Tongue (tissue), 2 donors: ENCODE results near the gene WASHC1.

- RAMPAGE, long total RNA = no peak
These were observed at the start of gene WASHC1 for GRCh38 chr9:29177-29501. TSS of gene WASHC1 (minus strand) at chr9:29456.

- RAMPAGE, long total RNA = no peak
These were observed 4.0 kb downstream of the FOXD4 start for GRCh38 chr9:113998-114825.

- RAMPAGE, long total RNA = no peak
These were observed 90.0 kb downstream of the DOCK8 start for GRCh38 chr9:304443-305265.

DNA sequence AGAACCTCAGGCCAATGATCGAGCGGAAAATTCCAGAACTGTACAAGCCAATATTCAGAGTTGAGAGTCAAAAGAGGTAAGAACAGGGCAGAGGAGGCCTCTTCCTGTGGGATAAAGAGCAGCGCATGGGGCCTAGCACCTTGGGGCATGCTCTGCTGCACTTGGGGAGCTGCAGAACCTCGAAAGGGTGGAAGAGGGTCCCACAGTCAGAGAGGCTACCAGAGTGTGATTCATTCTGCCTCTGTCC is 41.0 kb upstream of the KANK1 start:
- RAMPAGE, long total RNA = no peak

DNA sequence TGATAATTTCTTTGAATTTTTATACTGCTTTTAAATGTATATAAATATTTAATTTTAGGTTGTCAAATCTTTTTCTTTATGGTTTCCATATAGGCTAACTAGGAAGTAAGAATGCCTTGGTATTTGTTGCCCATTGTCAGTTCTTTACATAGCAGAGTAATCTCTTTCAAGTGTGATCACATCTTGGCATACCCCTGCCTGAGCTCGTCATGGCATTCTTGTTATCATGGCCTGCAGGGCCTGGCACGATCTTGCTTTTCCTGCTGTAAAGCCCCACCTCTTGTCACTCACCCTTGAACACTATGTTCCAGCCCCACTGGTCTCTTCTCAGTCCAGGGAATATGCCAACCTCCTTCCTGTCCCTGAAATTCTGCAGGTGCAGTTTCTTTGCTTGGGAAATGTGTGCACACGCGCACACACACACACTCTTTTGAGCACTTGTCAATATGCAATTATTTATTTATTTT is 86.8 kb downstream of the KANK1 start:
- RAMPAGE, long total RNA = no peak

DNA sequence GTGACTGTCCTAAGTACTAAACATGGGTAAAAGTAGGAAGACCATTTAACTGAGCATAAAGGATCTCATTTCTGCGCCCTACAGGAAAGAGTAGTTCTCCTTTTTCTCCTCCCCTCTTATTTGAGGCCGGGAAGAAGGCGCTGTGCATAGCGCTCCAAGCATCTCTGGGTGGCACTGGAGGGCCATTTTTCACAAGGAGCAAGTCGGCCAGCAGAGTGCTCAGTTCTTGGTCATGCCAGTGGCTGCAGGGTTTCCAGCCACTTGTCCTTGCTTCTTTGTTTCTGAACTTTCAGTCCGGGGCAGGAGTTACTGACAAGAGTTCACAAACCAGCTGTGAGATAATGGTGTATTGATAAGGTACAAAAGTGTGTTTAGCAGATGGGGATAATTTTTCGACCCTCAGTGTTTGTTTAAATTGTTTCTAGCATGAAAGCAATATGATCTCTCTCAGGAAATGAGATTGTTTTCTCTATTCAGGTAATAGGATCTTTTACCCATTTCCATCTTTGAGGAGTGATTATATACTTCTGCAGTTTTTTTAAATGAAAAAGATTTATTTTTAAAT is 109.4 kb downstream of the KANK1 start:
- RAMPAGE, long total RNA = no peak

DNA sequence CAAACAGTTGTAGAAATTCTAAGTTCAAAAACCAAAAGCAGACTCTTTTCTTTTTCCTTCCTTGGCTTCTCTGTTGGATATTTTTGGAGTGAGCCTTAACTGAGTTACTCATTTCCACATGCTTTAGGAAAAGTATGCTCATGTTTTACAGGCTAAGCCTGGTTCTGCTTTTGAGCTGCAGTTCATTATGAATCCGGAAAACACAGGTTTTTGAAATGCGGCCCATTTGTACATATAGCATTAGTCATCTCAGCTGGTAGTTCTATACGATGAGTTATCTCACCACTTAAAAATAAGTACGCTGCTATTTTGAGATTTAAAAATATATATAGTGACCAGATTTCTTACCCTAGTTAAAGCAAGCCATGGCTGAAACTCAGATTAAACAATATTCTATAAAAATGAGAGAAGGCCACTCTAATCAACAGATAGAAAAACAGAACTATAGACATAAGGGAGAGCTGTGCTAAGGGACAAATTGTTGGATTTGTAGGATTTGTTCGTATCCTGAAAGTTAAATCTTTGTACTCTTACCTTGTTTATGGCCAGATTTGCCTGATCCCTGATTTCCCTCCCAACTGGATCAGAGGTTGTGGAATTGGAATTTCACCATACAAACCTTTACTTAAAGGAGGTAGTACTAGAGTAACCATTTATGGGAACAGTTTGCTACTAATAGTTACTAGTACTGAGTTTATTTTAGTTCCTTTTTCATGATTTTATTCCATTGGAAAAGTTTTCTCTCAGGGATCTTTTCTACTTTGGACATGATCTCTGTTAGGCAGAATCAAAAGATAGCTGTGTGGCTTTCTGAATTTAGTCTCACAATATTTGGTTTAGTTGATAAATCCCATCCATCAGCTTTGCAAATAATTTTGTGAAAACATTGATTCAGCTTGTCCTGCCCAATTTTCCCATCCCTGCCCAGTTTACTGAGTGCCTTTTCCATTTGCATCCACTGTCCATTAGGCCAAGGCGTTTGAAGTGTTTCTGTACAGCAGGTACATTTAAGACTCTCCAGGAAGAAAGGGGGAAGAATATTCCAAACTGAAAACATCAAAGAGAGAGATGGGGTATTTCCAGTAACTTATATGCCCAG is 156.2 kb upstream of the DMRT1 start:
- RAMPAGE, long total RNA = no peak

DNA sequence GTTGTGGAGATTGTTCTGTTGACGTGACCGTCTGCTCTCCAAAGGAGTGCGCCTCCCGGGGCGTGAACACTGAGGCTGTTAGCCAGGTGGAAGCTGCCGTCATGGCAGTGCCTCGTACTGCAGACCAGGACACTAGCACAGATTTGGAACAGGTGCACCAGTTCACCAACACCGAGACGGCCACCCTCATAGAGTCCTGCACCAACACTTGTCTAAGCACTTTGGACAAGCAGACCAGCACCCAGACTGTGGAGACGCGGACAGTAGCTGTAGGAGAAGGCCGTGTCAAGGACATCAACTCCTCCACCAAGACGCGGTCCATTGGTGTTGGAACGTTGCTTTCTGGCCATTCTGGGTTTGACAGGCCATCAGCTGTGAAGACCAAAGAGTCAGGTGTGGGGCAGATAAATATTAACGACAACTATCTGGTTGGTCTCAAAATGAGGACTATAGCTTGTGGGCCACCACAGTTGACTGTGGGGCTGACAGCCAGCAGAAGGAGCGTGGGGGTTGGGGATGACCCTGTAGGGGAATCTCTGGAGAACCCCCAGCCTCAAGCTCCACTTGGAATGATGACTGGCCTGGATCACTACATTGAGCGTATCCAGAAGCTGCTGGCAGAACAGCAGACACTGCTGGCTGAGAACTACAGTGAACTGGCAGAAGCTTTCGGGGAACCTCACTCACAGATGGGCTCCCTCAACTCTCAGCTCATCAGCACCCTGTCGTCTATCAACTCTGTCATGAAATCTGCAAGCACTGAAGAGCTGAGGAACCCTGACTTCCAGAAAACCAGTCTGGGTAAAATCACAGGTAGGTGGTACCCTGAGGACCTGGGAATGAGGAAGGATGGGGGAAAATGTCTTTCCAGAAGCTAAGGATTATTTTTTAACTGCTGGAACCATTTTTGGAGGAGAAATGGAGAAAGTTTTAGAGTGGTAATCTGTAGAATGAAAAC is 128.6 kb upstream of the DMRT1 start:
- RAMPAGE, long total RNA = no peak

DNA sequence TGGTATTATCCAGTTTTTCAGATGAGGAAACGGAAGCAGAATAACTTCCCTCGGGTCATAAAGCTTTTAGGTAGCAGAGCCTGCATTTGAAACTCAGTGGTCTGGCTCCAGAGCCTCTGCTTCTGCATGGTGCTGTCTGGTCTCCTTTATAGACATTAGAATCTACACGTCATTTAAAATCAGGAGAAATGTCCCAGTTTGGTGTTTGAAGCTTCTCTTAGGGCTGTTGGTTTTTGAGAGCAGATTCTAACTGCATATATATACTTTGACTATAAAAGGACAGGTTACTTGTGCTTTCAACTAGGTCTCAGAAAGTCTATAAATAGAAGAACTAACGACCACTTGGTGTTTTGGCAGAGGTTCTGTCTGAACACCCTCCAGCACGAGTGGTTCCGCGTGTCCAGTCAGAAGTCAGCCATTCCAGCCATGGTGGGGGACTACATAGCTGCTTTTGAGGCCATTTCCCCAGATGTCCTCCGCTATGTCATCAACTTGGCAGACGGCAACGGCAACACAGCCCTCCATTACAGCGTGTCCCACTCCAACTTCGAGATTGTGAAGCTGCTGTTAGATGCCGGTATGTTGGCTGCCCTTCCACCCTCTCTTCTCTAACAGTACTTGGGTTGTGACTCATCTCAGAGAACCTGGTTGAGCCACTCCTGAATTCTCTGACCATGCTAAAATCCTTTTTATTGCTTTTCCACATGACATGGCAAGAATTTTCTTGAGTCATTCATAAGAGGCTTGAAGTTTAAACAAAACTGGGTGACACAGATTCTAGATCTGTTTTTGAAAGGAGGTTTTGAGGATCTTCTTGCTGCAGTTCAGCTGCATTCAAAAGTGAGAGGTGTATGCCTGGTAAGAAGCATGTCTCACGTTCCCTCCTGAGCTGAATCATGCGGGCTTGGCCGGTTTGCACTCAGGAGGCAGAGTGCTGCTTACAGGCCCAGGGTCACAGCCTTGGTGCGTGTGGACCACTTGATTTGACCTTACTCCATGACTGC is 103.3 kb upstream of the DMRT1 start:
- RAMPAGE, long total RNA = no peak

GRCh38 chr9:976065-976564 is 340 bp upstream of the DMRT3 start:
- RAMPAGE, long total RNA = no peak

DNA sequence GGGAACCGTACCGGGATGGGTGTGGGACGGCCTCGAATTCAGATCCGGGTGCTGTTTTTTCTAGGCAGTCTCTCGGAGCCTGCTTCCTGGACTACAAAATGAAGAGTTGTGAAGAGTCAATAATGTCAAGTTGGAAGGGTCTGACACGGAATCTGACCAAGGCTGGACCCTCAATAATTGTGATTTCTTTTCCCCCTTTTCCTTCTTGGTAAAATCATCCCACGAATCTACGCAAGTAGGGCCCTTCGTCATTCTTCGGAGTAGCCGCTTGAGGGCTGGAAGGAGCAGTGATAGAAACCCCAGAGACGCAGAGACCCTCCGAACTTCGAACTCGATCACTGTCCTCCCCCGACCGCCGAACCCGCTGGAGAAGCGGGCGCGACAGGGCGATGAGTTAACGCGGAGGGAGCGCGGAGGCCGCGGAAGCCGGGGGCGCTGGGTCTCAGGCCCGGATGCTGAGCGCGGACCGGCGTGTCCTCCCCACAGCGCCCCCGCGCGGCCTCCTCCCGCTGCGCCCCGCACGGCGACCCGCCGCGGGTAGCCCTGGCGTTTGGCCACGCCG is 7.9 kb upstream of the DMRT2 start:
- RAMPAGE, long total RNA = no peak

GRCh38 chr9:1051105-1052417 is 1.4 kb downstream of the DMRT2 start:
- RAMPAGE, long total RNA = no peak

DNA sequence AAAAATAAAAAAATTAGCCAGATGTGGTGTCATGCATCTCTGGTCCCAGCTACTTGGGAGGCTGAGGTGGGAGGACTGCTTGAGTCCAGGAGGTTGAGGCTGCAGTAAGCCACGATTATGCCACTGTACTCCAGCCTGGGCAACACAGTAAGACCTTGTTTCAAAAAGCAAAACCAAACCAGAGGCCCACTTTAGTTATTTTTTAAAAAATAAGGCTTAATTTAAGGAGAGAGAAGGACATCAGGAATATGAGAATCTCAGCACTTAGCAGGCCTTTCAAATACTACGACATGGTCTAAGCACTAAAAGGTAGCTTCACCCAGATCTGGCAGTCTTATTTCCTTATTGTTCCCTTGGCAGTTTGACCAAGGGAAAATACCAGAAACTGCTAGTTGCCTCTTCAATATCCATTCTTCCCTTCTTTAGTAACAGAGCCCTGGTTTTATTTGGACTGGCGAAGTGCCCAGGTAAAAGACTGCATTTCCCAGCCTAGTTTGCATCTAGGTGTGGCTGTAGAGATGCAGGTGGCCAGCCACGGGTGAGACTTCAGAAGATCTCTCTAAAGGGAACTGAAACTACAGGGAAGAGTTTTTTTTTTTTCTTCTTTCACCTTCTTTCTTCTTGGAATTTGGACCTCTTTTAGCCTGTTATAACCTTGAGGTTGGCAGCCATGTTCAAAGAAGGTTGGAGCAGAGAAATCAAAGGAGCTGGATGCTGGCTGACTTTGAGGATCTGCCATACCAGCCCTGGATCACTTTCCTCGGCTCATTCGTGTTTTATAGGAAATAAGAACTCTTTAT is 21.5 kb downstream of the DMRT2 start:
- RAMPAGE, long total RNA = no peak

GRCh38 chr9:2241052-2241508 is 225.9 kb downstream of the SMARCA2 start:
- RAMPAGE, long total RNA = no peak

GRCh38 chr9:2260442-2261264 is 245.5 kb downstream of the SMARCA2 start:
- RAMPAGE, long total RNA = no peak

GRCh38 chr9:2267130-2267790 is 252.1 kb downstream of the SMARCA2 start:
- RAMPAGE, long total RNA = no peak

- RAMPAGE, long total RNA = no peak
These were observed 151.7 kb upstream of the VLDLR start for GRCh38 chr9:2469656-2470460.

DNA sequence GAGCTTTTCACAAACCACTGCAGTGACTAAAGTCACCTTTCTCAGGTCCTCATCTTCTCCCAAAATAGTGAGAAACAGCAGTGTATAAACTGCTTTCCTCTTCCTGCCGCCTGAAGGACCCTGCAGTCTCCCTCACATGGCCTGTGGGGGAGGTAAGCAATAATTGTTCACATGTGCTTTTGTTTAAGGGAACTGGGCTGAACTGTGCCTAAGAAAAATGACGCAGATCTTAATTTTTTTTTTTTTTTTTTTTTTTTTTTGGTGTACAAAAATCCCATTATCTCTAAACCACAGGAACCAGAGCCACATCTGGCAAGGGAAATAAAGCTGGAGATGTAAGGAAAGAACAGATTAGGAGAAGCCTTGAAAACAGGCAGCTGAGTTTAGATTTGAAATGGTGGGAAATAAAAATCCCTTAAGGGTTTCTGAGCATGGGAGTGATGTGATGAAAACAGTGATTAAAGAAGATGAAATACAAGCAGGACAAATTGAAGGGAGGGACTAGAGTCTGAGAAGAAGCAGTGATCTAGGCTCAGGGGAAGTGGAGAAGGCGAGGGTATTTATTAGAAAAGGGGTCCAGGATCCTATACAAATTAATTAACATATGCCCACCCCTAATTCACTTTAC is 131.6 kb upstream of the VLDLR start:
- RAMPAGE, long total RNA = no peak

DNA sequence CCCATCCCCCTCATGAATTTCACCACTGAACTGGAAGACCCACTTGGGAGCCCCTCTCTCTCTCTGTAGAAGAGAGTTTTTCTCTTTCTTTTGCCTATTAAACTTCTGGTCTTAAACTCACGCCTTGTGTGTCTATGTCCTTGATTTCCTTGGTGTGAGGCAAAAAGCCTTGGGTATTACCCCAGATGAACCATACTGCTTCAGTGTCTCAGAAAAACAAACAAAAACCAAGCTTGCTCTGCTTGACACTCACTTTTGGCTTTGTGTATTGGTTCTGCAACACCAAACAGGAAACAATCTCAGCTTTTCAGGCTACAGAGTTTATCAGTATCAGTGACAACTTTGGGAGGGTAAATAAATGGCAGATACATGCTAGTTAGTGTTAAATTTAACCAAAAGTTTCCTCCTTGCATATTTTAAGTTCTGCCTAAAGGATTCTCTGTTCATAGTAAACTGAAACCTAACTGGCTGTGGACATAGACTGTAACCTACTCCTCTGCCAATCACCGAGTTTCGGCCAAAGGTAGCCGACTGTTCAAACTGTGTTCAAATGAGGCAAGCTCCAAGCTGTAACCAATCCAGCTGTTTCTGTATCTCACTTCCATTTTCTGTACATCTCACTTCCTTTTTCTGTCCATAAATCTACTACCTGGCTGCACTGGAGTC is 43.9 kb downstream of the KCNV2 start:
- RAMPAGE, long total RNA = no peak

DNA sequence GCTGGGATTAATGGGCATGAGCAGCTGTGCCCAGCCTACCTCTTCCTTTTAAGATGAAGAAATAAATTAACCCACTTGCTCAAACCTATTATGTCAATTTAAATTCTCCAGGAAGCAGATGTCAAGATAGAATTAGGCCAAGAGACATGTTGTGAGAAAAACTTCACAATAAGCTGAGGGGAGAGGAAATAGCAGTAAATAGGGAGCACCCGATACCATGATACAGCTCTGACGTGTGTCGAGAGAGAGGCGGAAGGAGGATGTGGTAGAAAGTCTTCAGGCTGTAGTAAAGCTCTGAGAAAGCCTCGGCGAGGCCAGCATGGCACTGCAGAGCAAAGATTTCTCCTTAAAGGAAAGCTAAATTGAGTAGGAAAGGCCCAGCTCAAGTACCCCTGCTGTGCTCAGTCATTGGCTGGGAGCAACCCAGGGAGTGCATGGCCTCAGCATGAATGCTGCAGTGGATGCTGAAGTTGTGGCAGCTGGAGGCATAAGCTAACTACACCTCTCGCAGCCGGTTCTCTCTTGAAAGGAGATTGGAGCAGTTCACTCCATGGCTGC is 6.1 kb upstream of the PUM3 start:
- RAMPAGE, long total RNA = no peak